Skeletal muscle cell (primary cell): ENCODE results near the gene PLA2G10.

DNA sequence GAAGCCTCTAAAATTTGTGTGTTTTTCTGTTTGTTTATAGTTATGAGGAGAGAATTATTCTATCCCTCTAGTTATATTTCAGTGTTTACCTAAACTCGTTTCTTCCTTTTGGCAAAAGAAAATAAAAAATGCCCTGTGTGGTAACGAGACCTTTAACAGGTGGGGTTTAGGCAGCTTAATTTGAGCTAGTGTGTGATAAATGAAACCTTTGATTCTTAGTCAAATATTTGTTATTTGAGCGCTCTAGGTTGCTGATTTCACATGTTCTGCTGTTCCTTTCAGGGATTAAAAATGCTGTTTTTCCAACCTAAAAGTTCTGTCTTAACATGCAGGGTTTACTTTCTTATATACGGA is 17.5 kb downstream of the ERCC4 start:
- RRBS = no CpG with 5 or more reads among the region's 4 CpGs

DNA sequence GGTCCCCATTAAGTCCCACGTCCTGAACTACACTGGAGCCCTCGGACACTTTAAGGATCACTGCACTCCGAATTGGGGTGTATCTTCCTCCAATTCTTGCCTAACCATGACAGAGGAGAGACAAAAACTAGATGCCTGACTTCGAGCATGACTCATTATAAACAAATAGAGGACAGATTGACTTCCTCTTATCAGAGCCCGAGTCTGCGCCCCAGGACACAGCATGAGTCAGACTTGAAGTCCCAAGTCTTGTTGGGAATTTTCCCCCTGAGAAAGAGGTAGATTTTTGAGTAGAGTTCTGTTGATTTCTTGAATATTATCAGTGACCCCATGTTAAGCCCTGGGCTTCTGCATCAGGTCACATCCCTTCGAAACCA is 37.8 kb downstream of the ERCC4 start:
- RRBS = no CpG with 5 or more reads among the region's 7 CpGs

DNA sequence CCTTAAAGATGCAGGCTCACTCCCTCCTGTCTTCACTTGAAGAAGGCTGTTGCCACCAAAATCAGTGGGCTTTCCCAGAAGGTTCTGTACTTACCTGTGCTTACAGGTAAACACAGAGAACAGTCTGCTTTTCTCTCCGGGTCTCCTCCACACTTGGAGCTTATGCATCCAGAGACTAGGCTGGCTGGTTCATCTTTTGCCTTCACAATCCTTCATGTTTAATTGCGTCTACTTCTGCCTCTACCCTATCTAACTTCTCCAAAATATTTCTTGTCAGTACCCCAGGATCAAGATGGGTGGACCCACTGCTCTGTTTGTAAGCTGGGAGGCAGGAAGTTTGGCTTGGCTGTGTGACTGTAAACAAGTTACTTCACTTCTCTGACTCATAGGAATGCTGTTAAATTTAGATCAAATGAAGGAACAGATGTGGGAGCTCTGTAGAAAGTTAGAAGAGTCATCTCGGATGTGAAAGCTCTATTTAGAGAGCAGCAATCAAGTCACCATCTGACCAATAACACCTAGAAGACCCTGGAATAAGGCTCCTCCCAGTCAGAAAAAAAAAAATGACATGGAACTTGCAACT is 55.3 kb upstream of the MRTFB start:
- RRBS = no CpG with 5 or more reads among the region's 3 CpGs

DNA sequence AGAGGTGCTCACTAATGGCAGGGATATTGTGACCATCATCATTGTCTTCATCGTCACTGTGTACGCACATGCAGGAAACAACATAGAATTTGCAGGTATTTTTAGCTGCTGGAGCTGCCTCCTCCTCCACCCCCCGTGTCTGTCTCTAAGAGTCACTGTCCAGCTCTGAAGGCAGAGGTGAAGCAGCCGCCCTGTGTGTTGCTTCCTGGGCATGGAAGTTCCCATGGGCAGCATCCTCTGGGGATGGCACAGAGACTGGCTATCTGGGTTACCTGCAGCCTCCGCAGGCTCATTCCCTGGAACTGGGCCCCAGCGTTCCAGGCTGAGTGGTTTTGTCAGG is 41.6 kb upstream of the MRTFB start:
- RRBS = no CpG with 5 or more reads among the region's 6 CpGs

GRCh38 chr16:14042597-14043107 is 28.5 kb upstream of the MRTFB start:
- RRBS = 29% methylated on average over 3 of the region's 10 CpGs

DNA sequence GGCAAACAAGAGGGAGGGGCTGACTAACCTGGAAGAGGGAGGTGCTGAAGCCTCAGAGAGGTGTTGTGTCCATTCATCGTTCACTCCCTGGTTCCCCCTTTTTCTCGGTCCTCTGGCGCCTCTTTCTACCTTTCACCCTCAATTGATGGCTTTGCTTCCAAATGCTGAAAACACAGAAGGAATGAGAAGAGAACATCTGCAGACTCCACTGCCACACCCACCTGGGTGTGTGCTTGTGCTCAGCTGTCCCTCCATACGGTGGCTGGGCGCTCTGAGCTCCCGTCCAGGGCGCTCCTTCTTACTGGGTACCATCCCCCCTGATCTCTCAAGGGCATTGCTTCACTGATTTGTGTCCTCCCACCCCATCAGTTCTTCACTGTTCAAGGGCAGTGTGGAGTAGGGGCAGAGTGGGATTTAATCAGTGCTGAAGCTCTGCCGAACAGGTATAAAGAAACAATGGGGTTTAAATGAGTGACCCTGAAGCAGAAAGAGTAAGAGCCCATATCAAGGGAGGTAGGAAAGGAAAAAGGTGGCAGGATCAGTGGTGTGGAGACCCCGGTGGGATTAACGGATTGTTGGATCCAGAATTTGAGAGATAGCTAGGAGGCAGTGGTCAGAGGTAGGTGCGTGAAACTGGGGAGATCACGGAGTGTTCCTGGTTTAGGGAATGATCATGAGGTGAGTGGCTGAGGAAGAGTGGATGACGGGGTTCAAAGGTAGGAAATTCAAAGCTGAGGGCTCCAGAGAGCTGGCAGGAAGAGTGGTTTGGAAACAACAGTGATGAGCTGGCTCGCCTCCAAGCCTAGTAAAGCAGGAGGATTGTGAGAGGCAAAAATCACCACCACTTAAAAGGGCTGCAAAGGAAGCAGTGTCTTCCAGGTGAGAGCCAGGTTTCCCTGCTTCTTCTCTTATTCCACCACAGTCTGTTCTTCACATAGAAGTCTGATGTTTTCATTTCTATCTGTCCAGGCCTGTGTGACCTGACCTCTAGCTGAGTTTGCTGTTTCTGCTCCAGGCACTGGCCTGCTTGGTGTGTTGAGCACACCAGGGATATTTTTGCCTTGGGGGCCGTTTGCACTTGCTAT is 40.9 kb downstream of the MRTFB start:
- RRBS = no CpG with 5 or more reads among the region's 15 CpGs

- RRBS = no CpG with 5 or more reads among the region's 4 CpGs
Observed at GRCh38 chr16:14190529-14191049, 119.5 kb downstream of the MRTFB start.

DNA sequence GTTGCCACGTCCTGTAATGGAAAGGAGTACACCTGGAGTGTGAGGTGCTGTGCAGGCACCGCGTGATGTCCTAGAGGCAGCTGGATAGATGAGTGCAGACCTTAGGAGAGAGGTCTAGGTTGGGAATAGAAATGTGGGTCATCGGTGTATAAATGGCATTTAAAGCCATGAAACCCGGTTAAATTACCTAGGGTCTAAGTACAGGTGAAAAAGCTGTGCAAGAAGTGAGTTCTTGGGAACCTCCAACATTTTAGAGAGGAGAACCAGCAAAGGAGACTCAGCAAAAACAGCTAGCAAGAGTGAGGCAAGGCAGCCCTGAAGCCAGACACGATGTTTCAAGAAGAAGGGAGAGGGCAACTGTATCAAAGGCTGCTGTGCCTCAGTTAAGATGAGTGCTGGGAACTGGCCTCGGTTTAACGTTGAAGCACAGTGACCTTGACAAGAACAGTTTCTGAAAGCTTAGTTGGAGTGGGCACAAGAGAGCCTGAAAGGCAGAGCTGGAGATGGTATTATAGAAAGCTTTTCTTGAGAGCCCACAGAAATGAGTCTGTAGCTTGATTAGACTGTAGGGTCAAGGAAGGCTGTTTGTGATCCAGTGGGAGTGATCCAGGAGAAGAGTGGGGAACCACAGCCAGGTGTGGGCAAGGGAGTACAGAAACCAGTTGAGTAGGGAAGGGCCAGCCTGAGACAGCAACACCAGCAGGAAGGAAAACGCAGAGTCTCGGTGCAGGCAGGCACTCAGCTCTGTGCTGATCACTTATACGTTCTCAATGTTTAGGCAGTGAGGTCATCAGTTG is 166.1 kb downstream of the MRTFB start:
- RRBS = no CpG with 5 or more reads among the region's 11 CpGs

DNA sequence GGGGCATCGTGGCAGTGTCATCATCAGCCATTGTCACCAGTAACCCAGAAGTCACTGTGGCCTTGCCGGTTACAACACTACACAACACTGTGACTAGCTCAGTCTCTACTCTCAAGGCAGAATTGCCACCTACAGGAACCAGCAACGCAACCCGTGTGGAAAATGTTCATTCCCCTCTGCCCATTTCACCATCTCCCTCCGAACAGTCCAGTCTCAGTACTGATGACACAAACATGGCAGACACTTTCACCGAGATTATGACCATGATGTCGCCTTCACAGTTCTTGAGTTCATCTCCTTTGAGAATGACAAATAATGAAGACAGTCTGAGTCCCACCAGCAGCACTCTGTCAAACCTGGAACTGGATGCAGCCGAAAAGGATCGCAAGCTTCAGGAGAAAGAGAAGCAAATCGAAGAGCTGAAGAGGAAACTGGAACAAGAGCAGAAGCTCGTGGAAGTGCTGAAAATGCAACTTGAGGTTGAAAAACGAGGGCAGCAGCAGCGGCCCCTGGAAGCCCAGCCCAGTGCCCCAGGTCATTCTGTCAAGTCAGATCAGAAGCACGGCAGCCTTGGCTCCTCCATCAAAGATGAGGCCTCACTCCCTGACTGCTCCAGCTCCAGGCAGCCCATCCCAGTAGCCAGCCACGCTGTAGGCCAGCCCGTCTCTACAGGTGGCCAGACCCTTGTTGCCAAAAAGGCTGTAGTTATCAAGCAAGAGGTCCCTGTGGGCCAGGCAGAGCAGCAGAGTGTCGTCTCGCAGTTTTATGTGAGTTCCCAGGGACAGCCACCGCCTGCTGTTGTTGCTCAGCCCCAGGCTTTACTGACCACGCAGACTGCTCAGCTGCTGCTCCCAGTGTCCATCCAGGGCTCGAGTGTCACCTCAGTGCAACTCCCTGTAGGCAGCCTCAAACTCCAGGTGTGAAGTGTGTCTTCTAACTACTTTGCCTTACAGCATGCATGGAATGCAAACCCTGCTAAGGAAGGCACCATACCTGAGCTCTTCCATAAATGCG is 175.8 kb downstream of the MRTFB start:
- RRBS = no CpG with 5 or more reads among the region's 22 CpGs

- RRBS = 9% methylated on average over 2 of the region's 15 CpGs
Observed at GRCh38 chr16:14310368-14311117, 239.4 kb downstream of the MRTFB start.

DNA sequence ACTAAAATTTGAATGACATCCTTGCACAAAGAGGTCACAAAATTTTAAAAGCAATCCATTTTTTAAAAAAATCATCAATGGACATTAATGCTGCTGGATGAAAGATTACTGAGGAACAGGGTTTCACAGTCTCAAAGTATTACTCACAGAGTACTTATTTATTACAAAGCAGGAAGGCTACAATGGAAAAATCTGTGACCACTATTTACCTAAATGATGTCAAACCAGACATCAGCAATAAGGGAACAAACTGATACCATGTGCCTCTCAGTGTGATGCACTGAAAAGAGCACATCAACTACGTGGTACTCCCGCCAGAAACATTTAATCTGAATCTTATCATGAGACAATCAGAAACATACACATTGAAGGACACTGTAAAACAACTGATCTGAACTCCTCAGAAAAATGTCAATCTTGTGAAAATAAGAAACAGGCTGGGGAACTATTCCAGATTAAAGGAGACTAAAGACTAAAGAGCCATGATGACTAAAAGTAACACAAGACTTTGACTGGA is 124.2 kb downstream of the PARN start:
- RRBS = no CpG with 5 or more reads among the region's 2 CpGs

- RRBS = no CpG with 5 or more reads among the region's 3 CpGs
Observed at GRCh38 chr16:14527693-14528255, 102.3 kb downstream of the PARN start.

GRCh38 chr16:14694110-14694663 is at the start of gene PLA2G10:
PLA2G10 (minus strand) TSS chr16:14694308.
- RRBS = no CpG with 5 or more reads among the region's 34 CpGs

DNA sequence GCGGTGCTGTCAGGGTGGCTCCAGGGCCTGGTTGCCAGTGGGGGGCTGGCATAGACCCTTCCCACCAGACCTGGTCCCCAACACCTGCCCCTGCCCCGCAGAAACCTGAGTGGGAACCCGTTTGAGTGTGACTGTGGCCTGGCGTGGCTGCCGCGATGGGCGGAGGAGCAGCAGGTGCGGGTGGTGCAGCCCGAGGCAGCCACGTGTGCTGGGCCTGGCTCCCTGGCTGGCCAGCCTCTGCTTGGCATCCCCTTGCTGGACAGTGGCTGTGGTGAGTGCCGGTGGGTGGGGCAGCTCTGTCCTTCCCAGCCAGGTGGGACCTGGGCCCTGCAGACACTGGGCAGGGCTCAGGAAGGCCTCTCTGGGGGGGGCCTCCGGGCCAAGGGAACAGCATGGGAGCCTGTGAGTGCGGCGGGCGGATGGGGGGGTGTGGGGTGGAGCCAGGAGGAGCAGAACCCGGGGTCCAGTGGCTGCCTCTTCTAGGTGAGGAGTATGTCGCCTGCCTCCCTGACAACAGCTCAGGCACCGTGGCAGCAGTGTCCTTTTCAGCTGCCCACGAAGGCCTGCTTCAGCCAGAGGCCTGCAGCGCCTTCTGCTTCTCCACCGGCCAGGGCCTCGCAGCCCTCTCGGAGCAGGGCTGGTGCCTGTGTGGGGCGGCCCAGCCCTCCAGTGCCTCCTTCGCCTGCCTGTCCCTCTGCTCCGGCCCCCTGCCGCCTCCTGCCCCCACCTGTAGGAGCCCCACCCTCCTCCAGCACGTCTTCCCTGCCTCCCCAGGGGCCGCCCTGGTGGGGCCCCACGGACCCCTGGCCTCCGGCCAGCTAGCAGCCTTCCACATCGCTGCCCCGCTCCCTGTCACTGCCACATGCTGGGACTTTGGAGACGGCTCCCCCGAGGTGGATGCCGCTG is 19.0 kb upstream of the NPIPA1 start:
- RRBS = no CpG with 5 or more reads among the region's 36 CpGs

DNA sequence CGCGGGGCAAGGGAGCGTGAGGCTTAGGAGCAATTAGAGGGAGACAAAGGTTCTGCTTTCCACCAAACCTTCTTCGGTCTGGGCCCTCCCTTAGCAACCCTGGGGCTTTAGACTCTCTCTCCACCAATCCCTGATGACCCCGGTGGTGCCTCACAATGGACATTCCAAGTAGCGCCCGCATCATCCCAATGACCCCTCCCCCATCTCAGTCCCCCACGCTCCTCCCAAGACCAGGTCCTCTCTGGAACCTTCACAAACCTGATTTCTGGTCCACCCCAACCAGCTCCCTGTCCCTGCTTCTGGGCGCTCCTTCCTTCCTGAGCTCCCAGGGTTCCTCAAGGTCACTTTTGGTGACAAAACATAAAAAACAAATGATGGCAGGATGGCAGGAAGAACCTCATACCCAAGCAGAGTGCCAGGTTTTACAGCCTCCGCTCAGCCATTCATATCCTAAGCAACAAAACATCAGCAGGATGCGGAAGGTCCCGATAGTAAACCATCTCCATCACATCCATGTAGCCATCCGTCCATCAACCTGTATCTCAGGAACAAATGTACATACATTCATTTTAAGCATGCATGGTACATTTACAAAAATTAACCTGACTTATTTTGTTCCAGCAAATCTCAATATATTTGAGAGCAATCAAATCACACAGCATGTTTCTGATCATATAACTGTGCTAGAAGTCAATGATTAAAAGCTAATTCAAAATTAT is 29.1 kb upstream of the RRN3 start:
- RRBS = no CpG with 5 or more reads among the region's 13 CpGs

GRCh38 chr16:15142568-15142793 is 48.4 kb upstream of the RRN3 start:
- RRBS = no CpG with 5 or more reads among the region's 14 CpGs

GRCh38 chr16:15498851-15499238 is 64.5 kb downstream of the BMERB1 start:
- RRBS = no CpG with 5 or more reads among the region's 1 CpG

DNA sequence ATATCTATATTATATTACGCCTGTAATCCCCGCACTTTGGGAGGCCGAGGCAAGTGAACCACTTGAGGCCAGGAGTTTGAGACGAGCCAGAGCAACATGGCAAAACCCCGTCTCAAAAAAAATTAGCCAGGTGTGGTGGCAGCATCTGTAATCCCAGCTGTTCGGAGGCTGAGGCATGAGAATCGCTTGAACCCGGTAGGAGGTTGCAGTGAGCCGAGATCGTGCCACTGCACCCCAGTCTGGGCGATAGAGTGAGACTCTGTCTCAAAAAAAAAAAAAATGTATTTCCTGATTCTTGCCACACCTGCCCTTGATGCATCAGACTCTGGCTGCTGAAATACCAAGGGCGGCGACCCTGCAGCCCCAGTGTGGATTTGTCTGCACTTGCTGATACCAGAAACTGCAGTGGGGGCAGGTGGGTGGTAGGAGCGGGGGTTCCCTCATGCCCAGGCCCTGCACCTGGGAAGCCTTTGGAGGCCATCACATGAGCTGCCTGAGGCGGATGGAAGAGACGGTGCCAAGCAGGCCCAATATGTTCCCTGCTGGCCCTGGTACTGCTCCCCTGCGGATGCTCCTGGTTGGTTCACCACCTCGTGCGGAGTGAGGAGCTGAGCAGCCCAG is 50.8 kb downstream of the MARF1 start:
- RRBS = no CpG with 5 or more reads among the region's 19 CpGs

GRCh38 chr16:15621600-15621984 is 21.4 kb downstream of the MARF1 start:
- RRBS = no CpG with 5 or more reads among the region's 7 CpGs

- RRBS = no CpG with 5 or more reads among the region's 10 CpGs
Observed at GRCh38 chr16:15625316-15625960, 17.5 kb downstream of the MARF1 start.